Peripheral blood mononuclear cell (primary cell): ENCODE measurements around a stretch of chr11.

GRCh38 chr11:117257148-117257747, 24.8 kb downstream of the RNF214 start:
- PRO-cap, 8 experiments, result peak in 3 of 8 experiments; most common minus-strand start chr11:117257464 (in 3)

DNA sequence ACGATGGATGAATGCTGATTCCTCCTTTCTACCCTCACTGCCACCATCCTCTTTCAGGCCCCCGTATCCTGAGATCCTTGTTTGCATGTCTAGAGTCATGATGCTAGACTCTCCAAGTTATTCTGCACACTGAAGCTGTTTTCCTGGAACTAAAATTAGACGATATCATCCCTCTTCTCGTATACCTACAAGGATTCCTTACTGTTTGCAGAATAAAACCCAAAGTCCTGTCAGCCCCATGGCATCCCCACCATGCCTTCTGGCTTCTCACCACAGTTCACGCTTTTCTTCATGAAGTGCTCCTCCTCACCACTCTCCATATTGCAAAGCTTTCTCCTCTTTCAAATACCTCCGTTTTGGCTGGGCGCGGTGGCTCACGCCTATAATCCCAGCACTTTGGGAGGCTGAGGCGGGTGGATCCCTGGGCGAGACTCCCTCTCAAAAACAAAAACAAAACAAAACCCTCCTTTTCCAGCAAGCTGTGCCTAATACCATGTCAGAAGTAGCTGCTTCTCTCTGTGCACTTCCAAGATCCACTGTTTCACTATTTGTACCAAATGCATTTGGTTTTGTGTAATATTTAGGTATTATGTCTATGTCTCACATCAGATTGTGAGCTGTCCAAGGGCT, 6.8 kb downstream of the BACE1 start:
- PRO-cap, 8 experiments, result no peak in any of the 8 experiments

- PRO-cap, 8 experiments, result no peak in any of the 8 experiments
Observed at GRCh38 chr11:117314740-117315113, 1.3 kb downstream of the BACE1 start.

DNA sequence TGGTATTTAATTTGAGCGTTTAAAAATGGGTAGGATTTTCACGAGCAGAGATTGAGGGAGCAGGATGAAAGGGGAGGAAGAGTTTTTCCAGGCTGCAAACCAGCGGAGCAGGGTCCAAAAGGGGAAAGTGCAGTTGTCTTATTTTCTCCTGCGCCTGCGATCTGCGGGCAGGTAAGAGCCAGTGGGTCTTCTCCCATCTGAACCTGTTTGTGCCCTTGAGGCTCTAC, 517 bp upstream of the BACE1 start:
- PRO-cap, 8 experiments, result no peak in any of the 8 experiments

DNA sequence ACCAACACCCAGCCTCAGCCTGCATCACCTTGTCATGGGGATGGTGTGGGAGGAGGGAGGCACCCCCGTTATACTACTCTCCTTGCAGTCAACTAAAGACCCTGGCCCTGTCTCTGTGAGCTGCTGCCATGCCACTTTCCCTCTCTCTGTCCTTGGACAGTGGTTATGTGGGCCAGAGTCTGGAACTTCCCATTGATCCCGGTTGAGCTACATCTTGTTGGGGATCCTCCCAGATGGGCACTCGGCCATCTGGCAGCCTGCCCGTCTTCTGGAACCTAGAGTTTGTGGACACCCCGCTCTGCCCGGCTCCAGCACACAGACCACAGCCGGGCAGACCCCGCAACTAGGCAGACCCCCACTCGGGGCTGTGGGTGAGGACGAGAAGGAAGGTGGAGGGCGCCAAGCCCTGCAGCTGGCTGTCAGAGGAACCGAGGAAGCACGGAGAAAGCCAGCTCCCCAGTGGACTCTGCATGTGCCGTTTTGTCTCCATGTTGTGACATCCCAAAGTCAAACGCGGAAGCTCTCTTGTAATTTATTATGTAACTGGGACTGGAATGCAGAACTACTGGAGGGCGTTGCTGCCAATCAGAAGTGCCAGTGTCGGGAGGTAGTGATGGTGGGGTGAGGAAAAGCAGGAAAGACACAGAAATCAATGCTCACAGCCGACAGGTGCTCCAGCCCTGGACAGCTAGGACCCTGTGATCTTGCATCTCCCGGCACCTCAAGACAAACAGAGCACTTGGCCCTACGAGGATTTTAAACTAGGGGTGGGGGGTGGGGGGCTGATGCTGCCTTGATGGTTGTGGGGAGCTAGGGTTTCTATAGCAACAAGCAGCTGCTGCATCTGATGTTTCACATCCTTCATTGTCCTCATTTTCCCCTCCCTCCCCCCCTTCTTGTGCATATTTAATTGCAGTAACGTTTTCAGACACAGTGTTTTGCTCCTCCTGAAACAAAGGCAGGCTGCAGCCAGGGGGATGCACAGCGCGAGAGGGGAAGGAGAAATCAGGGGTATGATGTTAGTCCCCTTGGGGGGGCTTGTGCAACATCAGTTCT, 207.8 kb downstream of the CEP164 start:
- PRO-cap, 8 experiments, result no peak in any of the 8 experiments

DNA sequence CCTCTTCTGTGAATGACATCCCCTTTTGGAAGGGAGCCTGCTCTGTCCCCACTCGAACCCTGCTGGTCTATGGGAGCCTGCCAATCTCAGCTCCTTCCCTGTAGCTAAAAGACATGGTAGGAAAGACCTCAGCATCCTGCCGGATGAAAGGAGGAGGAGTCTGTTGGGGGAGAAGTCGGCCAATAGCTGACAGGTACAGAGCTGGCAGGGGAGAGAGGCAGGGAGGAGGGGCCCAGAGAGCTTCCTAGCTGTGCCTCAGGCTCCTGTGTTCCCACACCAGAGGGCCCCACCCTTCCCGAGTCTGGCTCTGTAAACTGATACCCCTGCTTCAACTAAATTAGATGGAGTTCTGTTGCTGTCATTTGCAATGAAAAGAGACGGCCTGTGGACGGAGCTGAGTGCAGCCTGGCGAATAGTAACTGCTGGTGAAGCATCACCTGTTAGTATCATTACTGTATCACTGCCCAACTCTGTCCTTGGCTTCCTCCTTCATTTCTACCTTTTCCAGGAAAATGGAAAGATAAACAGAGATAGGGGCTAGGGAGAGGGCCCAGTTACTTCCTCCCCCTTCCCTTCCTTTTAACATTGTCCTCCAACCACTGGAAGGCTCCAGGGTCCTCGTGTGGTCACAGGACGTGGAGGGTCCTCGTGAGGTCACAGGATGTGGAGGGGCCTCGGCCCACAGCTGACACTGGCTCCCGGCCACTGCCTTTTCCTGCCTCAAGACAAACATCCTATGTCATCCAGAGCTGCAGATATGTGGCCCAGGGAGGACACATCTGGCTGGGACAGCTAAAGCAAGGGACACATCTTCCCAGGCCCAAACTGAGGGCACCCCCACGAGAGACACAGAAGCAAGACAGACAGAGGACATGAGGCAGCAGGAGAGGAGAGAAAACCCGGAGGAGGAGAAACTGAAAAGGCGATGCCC, 15.0 kb downstream of the FXYD6 start:
- PRO-cap, 8 experiments, result no peak in any of the 8 experiments

GRCh38 chr11:118008135-118008583, 22.0 kb downstream of the IL10RA start:
- PRO-cap, 8 experiments, result peak in 1 of 8 experiments; most common minus-strand start chr11:118008202 (in 1)

DNA sequence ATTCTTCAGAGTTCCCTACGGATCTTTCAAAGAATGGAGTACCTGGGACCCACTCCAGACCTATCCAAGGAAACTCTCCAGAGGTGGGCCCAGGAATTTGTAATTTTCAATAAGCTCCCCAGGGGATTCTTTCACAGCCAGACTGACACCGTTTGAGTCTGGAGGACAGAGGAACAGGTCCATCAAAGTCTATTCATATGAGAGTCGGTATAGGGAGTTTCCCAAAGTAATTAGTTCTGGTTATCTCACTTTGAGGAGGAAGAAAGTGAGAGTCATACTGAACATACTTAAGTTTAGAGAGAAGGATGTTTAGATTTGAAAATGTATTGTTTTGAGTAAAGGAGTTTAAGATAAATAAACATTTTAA, 30.3 kb upstream of the TMPRSS4 start:
- PRO-cap, 8 experiments, result peak in 1 of 8 experiments; most common minus-strand start position 141 of the sequence (in 1)

GRCh38 chr11:118084191-118084840, 2.4 kb downstream of the SMIM35 start:
- PRO-cap, 8 experiments, result peak in 4 of 8 experiments; most common plus-strand start chr11:118084576 (in 1); most common minus-strand start chr11:118084425 (in 4)

- PRO-cap, 8 experiments, result no peak in any of the 8 experiments
Observed at GRCh38 chr11:118106767-118107119, 20.0 kb upstream of the SMIM35 start.

DNA sequence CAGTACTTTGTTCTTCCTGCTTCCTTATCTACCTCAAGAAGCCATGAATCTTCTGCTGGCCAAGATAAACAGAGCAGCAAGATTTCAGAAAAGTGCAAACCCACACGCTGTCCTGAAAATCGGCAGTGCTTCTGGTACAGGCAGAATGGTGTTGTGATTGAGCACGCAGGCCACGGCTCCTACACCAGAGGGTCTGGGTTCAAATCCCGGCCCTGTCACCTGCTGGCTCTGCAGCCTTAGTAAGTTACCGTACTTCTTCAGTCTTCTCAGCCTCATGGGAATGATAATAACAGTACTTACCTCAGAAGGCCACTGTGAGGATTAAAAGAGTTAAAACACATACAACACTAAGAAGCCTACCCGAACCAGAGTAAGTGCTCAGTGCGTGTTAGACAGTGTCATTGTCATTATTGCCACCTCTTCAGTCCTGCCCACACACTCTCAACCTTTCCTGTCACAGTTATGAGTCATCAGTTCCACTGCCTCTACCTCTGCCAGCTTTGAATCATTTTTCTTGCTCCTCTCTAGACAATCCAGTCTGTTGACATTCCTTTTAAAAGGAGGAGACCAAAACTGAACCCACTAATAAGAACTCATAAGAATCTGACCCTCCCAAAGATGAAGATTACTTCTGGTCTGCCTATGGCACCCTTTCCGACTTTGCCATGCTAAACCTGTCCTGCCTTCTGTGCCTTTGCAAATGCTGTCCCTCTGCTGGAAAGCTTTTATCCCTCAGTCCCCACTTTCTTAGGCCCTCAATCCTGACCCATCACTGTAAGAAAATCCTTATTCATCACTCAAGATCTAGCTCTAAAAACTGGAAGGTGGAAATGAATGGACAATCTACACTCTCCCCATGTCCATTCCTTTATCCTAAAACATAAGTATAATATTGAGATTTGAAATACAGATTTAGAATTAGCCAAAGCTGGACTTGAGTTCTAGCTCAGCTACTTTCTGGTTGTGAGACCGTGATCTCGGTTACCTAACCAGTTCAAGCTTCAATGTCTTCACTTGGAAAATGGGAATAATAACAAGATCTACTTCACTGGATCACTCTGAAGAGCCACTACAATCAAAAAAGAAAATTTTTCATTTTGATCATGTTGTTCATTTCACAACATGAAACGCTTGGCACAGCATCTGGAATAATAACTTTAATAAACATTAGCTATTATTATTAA, 10.5 kb downstream of the MPZL3 start:
- PRO-cap, 8 experiments, result peak in 4 of 8 experiments; most common plus-strand start position 509 of the sequence (in 2); most common minus-strand start position 372 of the sequence (in 3)

DNA sequence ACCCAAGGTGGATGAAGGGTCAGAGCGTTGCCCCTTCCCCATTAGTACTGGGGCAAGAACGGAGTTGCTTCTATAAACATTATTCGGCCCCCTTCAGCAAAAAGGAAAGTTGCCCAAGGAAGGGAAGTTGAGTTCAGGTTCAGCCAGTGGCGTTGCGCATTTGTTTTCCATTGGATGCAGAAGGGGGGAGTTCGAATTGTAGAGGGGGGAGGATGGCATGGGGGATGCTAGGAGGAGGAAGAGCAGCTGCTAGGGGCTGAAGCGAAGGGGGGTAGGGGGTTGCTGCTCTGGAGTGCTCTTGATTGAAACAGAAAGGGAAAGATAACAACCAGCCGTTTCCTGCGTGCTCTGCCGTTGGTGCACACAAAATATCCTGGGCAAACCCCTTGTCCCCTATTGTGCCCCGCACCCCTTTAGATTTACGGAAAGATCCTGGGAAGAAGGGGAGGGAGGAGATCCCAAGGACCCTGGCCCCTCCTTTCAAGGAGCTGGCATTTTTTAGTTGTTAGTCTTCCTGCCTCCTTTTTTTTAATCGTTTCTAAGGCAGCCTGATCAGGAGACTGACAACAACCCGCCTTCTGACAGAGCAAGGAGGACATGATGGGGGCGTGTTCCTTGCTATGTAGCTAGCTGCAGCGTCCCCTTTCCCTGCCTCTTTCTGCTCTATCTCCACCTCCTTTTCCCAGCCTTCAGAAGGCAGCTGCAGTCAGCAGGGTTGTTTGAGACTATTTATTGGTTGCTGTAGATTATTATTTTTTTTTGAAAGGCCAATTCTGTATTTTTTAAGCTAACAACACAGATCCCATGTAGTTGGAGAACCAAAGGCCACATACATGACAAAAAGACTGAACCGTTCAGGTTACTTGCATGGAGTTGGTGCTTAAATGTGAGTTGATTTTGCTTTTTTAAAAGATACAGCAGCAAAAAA, 2.2 kb downstream of the KMT2A start:
- PRO-cap, 8 experiments, result peak in 2 of 8 experiments; most common plus-strand start position 335 of the sequence (in 1); most common minus-strand start position 294 of the sequence (in 2)

DNA sequence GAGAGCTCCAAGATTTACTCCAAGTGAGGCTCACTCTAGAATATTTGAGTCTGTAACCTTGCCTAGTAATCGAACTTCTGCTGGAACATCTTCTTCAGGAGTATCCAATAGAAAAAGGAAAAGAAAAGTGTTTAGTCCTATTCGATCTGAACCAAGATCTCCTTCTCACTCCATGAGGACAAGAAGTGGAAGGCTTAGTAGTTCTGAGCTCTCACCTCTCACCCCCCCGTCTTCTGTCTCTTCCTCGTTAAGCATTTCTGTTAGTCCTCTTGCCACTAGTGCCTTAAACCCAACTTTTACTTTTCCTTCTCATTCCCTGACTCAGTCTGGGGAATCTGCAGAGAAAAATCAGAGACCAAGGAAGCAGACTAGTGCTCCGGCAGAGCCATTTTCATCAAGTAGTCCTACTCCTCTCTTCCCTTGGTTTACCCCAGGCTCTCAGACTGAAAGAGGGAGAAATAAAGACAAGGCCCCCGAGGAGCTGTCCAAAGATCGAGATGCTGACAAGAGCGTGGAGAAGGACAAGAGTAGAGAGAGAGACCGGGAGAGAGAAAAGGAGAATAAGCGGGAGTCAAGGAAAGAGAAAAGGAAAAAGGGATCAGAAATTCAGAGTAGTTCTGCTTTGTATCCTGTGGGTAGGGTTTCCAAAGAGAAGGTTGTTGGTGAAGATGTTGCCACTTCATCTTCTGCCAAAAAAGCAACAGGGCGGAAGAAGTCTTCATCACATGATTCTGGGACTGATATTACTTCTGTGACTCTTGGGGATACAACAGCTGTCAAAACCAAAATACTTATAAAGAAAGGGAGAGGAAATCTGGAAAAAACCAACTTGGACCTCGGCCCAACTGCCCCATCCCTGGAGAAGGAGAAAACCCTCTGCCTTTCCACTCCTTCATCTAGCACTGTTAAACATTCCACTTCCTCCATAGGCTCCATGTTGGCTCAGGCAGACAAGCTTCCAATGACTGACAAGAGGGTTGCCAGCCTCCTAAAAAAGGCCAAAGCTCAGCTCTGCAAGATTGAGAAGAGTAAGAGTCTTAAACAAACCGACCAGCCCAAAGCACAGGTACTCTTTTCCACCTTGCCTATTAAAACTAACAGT, 37.3 kb downstream of the KMT2A start:
- PRO-cap, 8 experiments, result no peak in any of the 8 experiments

DNA sequence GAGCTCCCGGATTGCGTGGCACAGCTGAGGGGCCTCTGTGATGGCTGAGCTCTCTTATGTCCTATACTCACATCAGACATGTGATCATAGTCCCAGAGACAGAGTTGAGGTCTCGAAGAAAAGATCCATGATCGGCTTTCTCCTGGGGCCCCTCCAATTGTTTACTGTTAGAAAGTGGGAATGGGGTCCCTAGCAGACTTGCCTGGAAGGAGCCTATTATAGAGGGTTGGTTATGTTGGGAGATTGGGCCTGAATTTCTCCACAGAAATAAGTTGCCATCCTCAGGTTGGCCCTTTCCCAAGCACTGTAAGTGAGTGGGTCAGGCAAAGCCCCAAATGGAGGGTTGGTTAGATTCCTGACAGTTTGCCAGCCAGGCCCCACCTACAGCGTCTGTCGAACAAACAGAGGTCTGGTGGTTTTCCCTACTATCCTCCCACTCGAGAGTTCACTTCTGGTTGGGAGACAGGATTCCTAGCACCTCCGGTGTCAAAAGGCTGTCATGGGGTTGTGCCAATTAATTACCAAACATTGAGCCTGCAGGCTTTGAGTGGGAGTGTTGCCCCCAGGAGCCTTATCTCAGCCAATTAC, 4.9 kb upstream of the TTC36 start:
- PRO-cap, 8 experiments, result no peak in any of the 8 experiments

GRCh38 chr11:118526074-118526965, 954 bp upstream of the TTC36 start:
- PRO-cap, 8 experiments, result no peak in any of the 8 experiments

DNA sequence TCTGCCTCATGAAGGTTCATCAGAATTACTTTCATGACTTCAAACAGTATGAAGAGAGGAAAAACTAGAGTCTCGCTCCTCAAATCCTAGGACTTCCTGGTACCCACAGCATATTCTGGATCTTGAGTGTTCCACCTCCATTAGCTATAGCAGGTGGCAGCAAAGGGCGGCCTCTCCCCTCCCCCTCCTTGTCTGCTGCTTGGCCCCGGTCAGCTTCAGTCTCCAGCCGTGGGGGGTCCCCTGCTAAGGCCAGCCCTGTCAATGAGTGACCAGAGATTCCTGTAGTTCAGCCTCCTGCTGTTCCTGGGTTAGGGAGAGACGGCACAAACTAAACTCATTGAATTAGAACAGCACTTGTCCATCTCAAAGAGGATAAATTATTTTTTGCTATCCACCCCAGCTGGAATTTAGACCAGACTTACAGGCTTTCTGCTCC, 1.3 kb upstream of the PHLDB1 start:
- PRO-cap, 8 experiments, result no peak in any of the 8 experiments

- PRO-cap, 8 experiments, result no peak in any of the 8 experiments
Observed at GRCh38 chr11:118629556-118630216, 22.3 kb downstream of the PHLDB1 start.

DNA sequence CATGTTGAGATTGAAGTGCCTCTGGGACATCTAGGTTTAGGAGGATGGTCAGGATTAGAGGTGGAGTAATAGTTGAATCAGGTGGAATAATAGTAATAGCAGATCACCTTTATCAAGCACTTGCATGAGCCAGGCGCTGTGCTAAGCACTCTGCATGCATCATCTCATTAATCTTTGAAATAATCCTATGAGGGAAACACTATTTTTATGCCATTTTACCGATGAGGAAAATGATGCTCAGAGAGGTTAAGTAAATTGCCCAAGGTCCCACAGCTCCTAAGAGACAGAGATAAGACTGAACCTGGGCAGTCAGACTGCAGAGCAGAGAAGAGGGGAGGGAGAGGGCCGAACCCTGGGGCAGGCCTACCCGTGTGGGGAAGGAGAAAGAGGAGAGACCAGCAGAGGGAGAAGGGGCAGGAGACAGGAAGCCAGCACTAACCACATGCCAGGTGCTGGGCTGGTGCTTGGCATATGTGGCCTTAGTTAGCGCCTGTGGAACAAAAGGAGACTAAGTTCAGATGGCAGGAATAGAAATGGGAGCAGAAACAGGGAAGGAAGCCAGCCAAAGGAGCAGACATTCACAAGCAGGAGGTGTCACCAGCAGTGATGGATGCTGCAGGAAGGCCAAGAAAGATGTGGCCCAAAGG, 27.0 kb downstream of the TREH start:
- PRO-cap, 8 experiments, result no peak in any of the 8 experiments

GRCh38 chr11:118813499-118814026, 22.6 kb upstream of the DDX6 start:
- PRO-cap, 8 experiments, result no peak in any of the 8 experiments

GRCh38 chr11:118822949-118823317, 32.0 kb upstream of the DDX6 start:
- PRO-cap, 8 experiments, result no peak in any of the 8 experiments